Heart right ventricle (tissue), 2 donors: ENCODE data around the gene LDLRAD1.

GRCh38 chr1:53862475-53863056, 24.5 kb upstream of the NDC1 start:
- PRO-cap, 2 experiments = no peak in any of the 2 experiments

DNA sequence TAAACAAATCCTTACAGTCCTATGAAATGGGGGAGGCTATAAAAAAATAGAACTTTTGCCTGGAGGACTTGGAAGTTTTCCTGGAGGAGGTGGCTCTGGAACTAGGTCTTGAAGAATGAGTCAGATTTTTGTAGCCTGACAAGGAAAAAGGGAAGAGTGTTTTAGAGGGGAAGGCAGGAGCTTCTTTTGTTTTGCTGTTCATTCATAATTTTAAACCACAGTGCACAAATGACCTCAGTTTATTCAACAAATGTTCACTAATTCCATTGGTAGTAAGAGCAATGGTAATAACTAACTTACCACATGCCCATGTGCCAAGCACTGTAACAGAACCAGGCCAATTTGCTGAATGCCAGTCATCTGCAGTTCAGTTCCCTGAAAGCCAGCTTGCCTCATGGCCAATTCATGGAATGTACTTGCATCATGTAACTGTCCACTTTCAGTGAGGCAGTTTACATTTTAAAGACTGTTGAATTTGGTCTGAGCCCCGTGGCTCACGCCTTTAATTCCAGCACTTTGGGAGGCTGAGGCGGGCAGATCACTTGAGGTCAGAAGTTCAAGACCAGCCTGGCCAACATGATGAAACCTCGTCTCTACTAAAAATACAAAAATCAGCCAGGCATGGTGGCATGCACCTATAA, 2.8 kb downstream of the DIO1 start:
- PRO-cap, 2 experiments = no peak in any of the 2 experiments

DNA sequence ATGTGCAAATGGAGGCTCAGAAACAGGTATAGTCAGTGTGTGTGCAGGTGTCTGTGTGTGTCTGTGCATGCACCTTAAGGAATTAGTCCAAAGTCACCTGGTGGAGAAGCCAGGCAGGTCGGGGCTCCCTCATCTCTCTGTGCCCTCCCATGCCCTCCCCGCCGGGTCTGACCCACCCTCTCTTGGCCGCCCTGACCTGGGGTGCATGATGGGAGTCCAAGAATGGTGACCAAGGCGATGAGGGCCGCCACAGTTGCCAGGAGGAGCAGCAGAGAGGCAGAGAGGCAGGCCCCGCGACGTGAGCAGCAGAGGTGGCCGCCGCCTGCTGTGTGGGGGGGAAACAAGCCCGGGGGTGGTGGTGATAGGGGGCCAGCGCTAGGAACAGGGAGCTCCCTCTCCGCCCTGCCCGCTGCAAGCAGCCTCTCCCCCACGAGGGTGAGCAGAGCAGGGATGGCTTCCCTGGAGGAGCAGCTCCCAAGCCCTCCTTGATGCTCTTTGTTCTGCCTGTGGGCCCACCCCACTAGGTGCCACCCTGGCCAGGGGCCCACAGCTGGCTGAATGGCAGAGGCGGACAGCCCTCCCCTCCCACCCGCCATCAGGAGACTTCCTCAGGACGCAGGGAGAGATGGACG, 3.8 kb downstream of the LDLRAD1 start:
- PRO-cap, 2 experiments = no peak in any of the 2 experiments

- PRO-cap, 2 experiments = no peak in any of the 2 experiments
These were observed at the start of gene LDLRAD1 for GRCh38 chr1:54018031-54018529. LDLRAD1 (minus strand) TSS chr1:54018186.

- PRO-cap, 2 experiments = no peak in any of the 2 experiments
These were observed 45.3 kb downstream of the TCEANC2 start for GRCh38 chr1:54098675-54099171.

DNA sequence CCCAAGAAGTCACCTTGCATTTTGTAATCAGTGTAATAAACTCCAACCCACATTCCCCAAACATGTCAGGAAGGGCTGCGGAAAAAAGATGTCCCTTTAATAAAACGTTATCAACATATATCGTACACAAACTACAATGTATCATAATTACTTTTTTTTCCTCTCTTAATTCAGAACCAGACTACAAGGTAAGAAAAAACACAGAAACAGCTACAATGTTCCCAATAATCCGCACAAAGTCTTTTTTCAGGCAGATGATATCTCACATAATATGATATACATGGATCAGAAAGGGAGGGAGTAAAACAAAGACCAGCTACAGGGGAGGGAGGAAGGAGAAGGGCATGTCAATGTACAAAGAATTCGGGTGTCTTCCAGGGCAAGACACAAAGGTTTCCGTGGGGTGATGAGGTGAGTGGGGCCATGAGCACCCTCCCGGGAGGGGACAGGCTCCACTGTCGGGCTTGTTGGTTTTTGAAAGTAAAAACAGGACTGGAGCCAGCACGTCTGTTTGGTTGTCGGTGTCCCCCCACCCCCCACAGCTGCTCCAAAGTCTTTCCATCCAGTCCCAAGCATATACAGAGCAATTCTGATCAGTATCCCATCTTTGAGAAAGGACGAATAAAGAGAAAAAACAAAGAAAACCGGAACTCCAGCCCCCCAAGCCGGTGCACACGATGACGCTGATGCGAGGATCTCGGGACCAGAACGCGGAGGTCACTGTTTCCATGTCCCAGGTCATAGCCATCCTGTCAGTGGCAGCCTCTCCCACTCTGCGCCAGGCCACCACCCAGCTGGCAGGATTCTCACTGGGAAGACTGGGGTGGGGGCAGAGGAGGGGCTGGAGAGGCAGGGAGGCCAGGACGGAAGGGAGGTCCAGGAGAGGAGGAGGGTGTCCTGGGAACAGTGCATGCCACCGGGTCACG, 25.7 kb downstream of the MRPL37 start:
- PRO-cap, 2 experiments = no peak in any of the 2 experiments

DNA sequence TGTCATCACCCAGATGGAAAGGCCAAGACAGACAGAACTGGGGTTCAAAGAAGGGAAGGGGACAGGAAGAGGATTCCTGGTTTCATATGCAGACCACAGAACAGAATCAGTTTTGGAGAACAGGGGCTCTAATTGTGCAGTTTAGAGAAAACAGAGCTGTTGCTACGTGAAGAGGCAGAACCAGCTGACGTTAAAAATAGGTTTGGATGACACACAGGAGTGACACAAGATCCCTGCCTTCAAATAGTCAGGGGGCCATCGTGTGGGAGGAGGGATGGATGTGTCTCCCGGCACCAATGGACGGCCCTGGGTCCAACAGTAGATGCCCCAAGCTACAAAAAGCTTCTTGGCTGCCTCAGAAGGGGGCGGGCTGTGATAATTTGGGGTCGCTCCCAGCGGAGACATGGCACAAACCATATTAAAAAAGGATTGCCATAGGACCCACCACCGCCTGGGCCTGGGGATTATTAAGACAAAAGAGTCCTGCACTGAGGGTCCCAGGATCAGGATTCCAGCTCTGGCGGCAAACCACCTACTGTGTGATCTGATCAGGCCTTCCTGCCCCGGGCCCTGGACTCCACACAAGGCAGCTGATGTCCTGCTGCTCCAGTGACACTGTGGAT, 87.9 kb downstream of the MRPL37 start:
- PRO-cap, 2 experiments = no peak in any of the 2 experiments

DNA sequence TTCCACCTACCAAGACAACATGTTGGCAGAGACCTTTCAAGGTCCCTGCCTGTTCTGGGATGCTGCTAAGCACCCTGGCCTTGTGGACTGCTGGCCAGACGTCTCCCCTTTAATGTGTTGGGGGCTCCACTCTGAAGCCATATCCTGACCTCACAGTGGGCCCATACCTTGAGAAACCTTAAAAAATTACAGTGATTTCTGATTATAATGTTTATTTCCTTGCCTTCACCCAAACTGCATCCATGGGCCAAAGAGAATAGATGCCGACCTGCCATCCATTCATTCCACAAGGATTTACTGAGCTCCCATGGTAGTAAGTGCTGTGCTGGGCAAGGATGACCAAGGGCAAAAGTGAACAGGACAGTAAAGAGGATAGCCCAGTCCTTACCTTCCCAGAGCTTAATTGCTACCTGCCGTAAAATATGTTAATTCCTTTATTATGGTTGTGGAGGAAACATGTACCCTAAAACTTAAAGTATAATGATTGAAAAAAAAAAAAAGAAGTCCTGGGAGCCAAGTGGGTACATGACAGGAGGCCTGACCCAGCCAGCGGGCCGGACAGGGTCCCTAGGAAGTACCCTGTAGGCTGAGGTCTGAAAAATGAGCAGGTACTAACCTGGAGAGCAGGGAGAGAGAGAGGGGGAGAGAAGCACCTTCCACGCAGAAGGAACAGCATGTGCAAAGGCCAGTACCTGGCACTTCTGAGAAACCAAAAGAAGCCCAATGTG, 141.4 kb downstream of the MRPL37 start:
- PRO-cap, 2 experiments = no peak in any of the 2 experiments

DNA sequence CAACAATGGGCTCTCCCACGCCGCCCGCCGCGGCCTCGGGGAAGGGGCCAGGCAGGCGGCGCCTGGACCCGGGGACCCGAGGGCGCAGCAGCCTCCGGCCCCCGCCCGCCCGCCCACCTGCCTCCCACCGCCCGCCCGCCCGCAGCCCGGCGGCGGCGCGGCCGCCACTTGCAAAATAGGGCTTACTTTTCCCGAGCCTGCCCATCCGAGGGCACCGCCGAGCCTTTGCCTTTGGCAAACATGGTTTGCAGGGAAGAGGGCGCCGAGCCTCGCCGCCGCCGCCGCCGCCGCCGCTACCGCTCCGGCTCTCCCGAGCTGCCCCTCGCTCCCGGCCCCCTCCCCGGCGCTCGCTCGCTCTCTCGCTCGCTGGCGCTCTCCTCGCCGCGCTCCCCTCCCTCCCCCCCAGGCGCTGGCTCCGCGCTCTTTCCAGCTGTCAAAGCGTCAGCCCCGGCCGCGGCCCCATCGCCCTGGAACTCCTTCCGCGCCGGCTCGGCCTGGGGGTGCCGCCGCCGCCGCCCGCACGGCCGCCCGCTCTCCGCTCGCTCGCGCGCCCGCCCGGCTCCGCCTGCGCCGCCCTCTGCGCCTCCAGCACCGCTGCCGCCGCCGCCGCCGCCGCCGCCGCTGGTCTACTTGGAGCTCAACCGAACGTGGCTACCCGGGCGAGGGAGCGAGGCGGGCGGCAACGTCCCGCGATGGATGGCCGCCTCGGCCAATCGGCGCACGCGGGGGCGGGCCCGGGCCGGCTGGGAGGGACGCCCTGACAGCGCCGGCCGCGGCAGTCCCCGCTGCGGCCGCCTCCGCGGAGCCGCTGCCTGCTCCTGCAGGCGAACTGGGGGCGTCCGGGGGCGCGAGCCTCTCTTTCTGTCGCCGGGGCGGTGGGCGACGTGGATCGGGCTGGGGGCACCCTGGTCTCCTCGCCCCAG, 142.0 kb upstream of the ACOT11 start:
- PRO-cap, 2 experiments = peak in 2 of 2 experiments; most common plus-strand start position 778 of the sequence (in 2); most common minus-strand start position 619 of the sequence (in 2)

- PRO-cap, 2 experiments = no peak in any of the 2 experiments
These were observed 138.6 kb upstream of the ACOT11 start for GRCh38 chr1:54409333-54409861.

- PRO-cap, 2 experiments = peak in 1 of 2 experiments; most common plus-strand start chr1:54548915 (in 1)
These were observed 718 bp downstream of the ACOT11 start for GRCh38 chr1:54548718-54549173.

DNA sequence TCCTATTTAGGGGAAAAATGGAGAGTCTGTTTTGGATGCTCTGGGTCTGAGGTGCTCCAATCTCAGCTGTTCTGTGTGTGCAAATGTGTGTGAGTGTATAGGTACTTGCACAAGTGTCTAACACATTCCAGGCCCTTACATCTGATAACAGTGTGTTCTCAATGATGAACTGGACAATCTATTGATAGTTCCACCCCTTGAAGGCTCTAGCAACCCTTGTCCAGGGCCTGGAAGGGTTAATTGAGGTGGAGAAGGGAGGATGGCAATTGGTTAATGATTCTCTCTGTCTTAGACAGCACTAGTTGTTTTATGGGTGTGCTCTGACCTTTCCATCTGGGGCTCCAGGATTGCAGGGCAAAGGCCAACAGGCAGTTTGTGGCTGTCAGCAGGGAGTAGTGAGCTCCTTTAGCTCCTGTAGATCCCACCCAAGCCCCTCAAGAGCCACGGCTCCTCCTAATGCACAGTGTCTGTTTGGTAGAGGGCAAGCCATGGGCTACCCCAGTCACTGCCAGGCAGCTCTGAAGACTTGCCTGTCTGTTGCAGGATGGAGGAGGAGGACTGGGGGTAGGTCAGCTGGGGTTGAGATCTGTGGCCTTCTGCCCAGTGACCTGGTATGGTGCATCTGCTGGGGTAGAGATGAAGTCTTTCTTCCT, 7.5 kb downstream of the MROH7 start:
- PRO-cap, 2 experiments = no peak in any of the 2 experiments

DNA sequence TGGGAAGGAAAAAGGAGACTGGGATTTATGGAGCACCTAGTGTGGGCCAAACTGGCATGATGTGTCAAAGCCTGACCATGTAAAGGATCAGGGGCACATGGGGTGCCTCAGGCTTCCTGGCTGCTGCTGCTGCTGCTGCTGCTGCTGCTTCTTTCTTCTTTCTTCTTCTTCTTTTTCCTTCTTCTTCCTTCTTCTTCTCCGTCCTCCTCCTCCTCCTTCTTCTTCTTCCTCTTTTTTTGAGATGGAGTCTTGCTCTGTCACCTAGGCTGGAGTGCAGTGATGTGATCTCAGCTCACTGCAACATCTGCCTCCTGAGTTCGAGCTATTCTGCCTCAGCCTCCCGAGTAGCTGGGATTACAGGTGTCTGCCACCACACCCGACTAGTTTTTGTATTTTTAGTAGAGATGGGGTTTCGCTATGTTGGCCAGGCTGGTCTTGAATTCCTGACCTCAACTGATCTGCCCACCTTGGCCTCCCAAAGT, 10.4 kb downstream of the TTC22 start:
- PRO-cap, 2 experiments = no peak in any of the 2 experiments

DNA sequence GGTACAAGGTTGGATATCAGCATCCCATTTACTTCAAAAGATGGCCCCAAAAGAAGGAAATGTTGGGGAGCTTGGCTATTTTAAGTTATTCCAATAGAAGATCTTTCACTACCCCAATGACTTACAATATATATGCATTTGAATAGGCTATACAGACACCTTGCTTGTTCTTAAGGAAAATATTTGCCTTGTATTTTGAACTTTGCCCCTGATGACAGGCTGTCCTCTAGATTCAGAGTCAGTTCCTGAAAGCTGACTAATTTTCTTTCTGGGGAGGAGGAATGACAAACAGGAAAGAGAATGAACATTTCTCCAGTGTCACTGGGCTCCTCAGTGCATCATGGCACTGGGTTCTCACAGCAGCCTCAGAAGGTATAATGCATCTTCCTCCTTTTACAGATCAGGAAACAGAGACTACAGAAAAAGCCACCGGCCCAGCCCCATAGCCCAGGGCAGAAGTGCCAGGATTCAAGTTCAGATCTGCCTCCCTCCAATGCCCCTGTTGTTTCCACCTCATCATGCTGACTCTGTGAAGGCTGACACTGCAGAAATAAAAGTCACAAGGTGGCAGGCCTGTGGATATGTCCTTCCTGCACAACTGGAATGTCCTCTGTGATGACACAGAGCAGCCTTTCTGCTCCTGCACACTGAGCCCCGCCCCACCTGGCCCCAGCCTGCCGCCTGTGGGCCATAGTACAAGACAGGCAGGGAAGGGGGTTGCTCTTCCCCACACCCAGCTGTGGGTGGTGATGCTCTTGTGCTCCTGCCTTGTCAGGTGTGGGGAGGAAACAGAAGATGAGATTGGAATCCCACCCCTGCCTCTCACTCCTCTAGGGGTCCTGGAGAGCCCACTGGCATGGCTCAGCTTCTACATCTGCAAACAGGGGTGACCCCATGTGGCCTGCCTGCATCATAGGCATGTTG, 6.5 kb downstream of the TTC22 start:
- PRO-cap, 2 experiments = no peak in any of the 2 experiments

GRCh38 chr1:54854627-54855057, 32.4 kb downstream of the DHCR24 start:
- PRO-cap, 2 experiments = no peak in any of the 2 experiments

GRCh38 chr1:54871189-54871970, 15.6 kb downstream of the DHCR24 start:
- PRO-cap, 2 experiments = no peak in any of the 2 experiments

DNA sequence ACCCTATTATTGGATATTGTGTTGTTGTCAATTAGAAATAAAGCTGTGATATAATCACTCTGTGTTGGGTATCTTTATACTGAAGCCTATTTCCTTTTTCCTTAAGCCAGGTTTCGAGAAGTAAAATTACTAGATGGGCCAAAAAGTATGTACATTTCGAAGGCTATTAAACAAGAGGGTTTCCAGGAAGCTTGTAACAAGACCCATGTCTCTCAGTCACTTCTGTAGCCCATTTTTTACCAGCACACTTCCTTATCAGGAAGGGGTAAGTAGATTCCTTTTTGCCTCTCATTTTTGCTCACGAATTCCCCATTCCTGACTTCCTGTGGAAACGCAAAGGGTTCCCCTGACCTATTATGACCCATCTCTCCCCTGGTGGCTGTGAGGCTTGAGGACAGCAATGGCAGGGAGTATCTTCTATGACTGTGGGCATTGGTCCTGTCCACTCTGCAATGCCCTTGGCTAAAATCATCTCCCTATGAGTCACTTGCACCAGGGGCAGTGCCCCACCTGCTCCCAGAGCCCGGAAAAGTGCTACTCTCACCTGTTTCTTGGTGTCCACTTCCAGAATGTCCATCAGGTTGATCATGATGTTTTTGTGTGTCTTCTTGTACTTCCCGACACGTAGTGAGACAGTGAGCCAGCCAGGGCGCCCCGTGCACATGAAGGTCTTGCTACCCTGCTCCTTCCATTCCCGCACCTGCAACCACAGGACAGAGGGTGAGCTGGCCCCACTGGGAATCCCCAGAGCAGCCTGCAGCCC, 3.7 kb downstream of the DHCR24 start:
- PRO-cap, 2 experiments = no peak in any of the 2 experiments

DNA sequence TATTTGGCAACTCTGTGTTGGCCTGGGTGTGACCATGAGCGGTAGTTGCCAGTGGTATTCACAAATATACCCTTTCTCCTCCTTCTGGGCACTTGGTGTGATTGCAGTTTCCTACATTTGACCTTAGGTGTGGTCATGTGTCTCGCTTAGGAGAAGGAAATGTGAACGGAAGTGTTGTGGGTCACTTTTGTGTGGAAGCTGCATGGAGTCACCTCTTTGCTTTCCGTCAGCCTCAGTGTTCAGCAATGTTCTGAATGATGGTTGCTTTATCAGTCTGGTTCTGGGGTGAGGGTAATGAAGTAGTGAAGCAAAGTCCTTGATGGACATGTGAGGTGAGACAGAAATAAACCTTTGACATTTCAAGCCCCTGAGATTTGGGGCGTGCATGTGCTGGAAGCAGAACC, 3.4 kb upstream of the PCSK9 start:
- PRO-cap, 2 experiments = no peak in any of the 2 experiments

GRCh38 chr1:55134102-55134860, 80.9 kb downstream of the USP24 start:
- PRO-cap, 2 experiments = no peak in any of the 2 experiments

GRCh38 chr1:55155432-55155691, 59.8 kb downstream of the USP24 start:
- PRO-cap, 2 experiments = no peak in any of the 2 experiments